Measurements from ENCODE around the gene ATAD2B.

DNA sequence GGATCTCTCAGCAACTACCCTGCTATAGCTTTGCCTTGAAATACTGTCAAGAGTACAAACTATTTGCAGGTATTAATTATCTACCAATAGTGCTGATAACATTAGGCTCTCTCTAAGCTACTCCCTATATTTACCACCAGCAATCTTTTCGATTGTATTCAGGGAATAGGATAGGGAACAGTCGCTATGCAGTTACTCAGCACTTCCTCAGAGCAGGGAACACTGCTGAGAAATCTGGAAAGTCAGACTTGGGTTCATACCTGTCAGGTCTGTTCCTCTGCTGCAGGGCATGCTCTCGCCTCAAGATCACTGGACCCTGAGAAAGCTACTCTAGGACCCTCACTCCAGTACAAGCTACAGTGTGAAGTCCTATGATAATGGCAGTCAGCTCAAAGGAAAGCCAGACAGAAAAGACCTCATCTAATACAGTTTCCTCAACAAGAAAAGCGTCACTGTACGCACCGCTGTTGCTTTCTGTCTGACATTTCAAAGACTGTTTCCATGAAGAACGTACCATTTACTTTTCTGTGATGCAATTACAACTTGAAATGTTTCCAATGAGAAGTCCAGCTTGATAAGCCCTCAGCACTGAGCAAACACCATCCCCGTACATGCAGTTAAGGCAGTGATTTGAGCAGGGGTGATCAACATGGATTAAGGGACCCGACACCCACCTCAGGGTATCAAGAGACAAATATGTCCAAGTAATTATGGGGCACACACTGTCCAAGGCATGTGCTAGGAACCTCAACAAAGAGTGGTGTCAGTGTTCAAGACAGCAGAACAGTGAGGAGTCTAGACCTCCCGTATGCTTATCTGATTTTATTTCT is 22.8 kb downstream of the GDF7 start:
- RAMPAGE, long total RNA: no peak
- RRBS, 2 experiments: no CpG with 5 or more reads among the region's 10 CpGs
CAGE:
- cytosol, long polyA minus RNA: no peak
- cytosol, long polyA plus RNA: no peak
- long polyA plus RNA: no peak
- nucleolus, long total RNA: no peak
- nucleus, long polyA plus RNA: no peak
- nucleus, long total RNA: no peak

GRCh38 chr2:20992234-20992629 is 51.6 kb downstream of the APOB start:
- RAMPAGE, long total RNA: no peak
- RRBS, 2 experiments: no CpG with 5 or more reads among the region's 4 CpGs
CAGE:
- cytosol, long polyA minus RNA: no peak
- cytosol, long polyA plus RNA: no peak
- long polyA plus RNA: no peak
- nucleolus, long total RNA: no peak
- nucleus, long polyA plus RNA: no peak
- nucleus, long total RNA: no peak

- RAMPAGE, long total RNA: no peak
- RRBS, 2 experiments: no CpG with 5 or more reads among the region's 9 CpGs
CAGE:
- cytosol, long polyA minus RNA: no peak
- cytosol, long polyA plus RNA: no peak
- long polyA plus RNA: no peak
- nucleolus, long total RNA: no peak
- nucleus, long polyA plus RNA: no peak
- nucleus, long total RNA: no peak
Observed at GRCh38 chr2:21070325-21071347, 26.8 kb upstream of the APOB start.

- RAMPAGE, long total RNA: no peak
- RRBS, 2 experiments: no CpG with 5 or more reads among the region's 4 CpGs
CAGE:
- cytosol, long polyA minus RNA: no peak
- cytosol, long polyA plus RNA: no peak
- long polyA plus RNA: no peak
- nucleolus, long total RNA: no peak
- nucleus, long polyA plus RNA: no peak
- nucleus, long total RNA: no peak
Observed at GRCh38 chr2:21423040-21423291, 299.2 kb downstream of the TDRD15 start.

DNA sequence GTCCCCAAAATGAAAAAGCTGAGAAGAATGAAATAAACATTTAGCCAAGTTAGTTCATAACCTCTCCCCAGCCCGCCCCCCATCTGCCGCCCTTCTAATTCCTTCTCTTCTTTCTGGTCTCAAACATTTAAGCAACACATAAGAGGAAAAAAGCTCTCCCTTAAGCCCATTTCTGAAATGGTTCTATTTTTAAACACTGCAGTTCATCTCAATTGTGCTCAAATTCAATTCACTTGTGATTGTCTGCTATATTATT is 479.9 kb downstream of the TDRD15 start:
- RAMPAGE, long total RNA: no peak
- RRBS, 2 experiments: no CpG with 5 or more reads among the region's 2 CpGs
CAGE:
- cytosol, long polyA minus RNA: no peak
- cytosol, long polyA plus RNA: no peak
- long polyA plus RNA: no peak
- nucleolus, long total RNA: no peak
- nucleus, long polyA plus RNA: no peak
- nucleus, long total RNA: no peak

- RAMPAGE, long total RNA: no peak
- RRBS, 2 experiments: 2 to 3% methylated on average over 7 of the region's 23 CpGs
CAGE:
- cytosol, long polyA minus RNA: no peak
- cytosol, long polyA plus RNA: no peak
- long polyA plus RNA: no peak
- nucleolus, long total RNA: no peak
- nucleus, long polyA plus RNA: no peak
- nucleus, long total RNA: no peak
Observed at GRCh38 chr2:23351495-23351881, 33.5 kb upstream of the KLHL29 start.

DNA sequence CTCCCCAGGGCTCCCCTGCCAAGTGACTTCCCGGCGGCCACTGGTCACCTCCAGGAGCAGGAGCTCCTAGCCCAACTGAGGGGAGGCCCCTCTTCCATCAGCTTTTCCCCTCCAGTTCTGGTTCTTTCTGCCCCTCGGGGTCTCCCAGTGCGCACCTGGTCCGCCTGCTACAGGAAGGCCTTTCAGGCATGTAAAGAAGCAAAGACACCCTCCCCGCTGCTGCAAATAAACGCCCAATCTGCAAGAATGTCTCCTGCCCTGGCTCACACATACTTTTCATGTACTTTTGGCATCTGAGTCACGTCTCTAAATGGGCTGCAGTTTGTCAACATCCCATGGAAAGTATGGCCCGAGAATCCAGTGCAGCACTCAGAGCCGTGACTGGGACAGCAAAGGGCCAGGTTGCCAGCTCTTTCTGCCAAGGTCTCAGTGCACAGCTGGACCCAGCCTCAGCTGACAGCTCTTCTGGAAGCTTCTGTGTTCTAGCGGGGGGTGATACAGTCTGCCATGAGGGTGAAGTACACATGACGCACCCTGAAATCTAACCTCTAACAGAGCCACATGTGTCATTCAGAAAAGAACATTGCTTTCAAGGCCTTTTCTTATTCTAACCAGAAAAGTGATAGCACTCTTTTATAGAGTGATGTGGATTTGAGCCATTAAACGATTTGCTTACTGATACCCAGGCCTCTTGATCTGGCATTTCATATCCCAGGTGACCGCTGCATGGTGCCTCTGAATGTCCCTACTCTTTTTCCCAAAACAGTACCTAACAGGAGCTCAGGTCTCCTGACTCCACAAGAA is 41.6 kb downstream of the KLHL29 start:
- RAMPAGE, long total RNA: no peak
- RRBS, 2 experiments: no CpG with 5 or more reads among the region's 14 CpGs
CAGE:
- cytosol, long polyA minus RNA: no peak
- cytosol, long polyA plus RNA: no peak
- long polyA plus RNA: no peak
- nucleolus, long total RNA: no peak
- nucleus, long polyA plus RNA: no peak
- nucleus, long total RNA: no peak

- RAMPAGE, long total RNA: no peak
- RRBS, 2 experiments: no CpG with 5 or more reads among the region's 3 CpGs
CAGE:
- cytosol, long polyA minus RNA: no peak
- cytosol, long polyA plus RNA: no peak
- long polyA plus RNA: no peak
- nucleolus, long total RNA: no peak
- nucleus, long polyA plus RNA: no peak
- nucleus, long total RNA: no peak
Observed at GRCh38 chr2:23452974-23453218, 67.9 kb downstream of the KLHL29 start.

DNA sequence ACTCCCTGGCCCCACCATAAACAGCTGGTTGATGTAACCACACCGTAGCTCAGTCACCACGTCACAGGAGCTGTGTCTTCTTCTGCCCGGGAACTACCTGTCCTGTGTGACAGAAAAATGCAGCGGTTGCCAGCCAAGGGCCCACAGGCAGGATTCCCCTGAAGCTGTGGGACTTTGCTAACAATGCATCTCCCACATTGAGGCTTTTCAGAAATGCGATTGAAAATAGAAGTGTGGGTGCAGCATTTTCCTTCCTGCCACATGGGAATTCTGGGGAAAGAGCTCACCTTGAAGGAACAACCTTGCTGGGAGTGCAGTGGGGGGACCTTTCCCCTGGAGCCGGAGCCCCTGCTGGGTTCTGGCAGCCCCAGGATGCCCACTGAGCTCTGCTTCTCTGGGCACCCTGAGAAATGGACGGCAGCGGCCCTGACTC is 68.3 kb downstream of the KLHL29 start:
- RAMPAGE, long total RNA: no peak
- RRBS, 2 experiments: 76 to 83% methylated on average over 3 of the region's 8 CpGs
CAGE:
- cytosol, long polyA minus RNA: no peak
- cytosol, long polyA plus RNA: no peak
- long polyA plus RNA: no peak
- nucleolus, long total RNA: no peak
- nucleus, long polyA plus RNA: no peak
- nucleus, long total RNA: no peak

DNA sequence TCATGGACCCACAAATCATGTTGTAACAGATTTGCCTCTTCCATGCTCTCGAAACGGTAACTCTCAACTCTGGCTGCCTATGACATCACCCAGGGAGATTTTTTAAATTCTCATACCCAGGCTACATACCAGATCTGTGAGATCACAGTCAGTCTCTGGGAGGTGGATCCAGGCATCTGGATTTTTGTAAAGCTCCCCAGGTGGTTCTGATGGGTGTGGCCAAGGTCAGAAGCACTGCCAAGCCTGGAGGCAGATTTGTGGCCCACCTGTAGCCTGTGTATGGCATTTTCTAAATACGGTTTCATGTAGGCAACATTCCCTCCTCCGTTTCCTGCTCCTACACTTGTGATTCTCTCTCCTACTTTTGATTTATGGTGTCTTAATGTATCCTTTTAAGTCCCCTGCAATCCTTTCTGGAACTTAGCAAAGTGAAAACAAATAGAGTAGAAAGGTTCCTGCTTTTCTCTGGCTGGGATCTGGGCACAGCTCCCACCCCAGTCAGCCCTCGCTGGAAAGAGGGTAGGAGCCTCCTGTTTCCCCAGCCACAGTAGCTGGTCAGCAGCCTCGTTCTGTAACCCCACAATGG is 96.1 kb downstream of the KLHL29 start:
- RAMPAGE, long total RNA: no peak
- RRBS, 2 experiments: no CpG with 5 or more reads among the region's 6 CpGs
CAGE:
- cytosol, long polyA minus RNA: no peak
- cytosol, long polyA plus RNA: no peak
- long polyA plus RNA: no peak
- nucleolus, long total RNA: no peak
- nucleus, long polyA plus RNA: no peak
- nucleus, long total RNA: no peak

DNA sequence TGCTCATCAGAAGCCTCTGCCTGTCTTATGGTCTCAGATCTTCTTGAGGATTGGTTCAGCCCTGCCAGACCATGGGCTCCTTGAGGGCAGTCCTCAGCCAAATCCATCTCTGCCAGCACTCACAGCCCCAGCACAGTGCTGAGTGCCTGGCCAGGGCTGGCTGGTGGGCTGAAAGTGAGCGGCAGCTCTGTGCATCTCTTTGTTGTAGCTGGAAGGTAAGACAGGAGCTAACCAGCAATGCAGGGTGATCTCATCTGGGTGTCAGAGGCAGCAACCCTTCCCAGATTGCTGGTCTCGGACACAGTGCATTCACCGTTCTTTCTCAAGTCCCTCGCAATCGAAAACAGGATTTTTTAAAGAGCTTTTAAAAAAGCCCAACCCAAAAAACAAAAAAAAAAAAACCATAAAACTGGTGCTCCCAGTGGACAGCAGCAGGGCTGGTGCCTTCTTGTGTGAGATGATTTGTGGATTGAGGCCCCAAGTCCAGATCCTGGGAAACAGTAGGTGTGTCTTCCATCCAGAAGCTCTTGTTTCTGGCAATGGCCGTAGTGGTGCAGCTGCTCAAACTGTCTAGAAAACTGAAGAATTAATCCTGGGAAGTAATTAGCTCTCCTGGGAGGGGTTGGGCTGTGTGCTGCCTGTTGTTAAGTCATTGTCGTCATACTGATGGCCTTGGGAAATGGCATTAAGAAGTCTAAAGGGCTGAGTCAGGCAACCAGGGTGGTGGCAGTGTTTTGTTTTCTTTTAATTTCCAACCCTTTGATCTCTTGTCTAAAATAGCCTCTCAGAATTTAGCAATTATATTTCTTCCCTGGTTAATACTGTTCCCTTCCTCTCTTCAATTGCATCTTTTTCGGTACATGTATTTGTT is 156.6 kb downstream of the KLHL29 start:
- RAMPAGE, long total RNA: no peak
- RRBS, 2 experiments: no CpG with 5 or more reads among the region's 8 CpGs
CAGE:
- cytosol, long polyA minus RNA: no peak
- cytosol, long polyA plus RNA: no peak
- long polyA plus RNA: no peak
- nucleolus, long total RNA: no peak
- nucleus, long polyA plus RNA: no peak
- nucleus, long total RNA: no peak

- RAMPAGE, long total RNA: no peak
- RRBS, 2 experiments: no CpG with 5 or more reads among the region's 15 CpGs
CAGE:
- cytosol, long polyA minus RNA: no peak
- cytosol, long polyA plus RNA: no peak
- long polyA plus RNA: no peak
- nucleolus, long total RNA: no peak
- nucleus, long polyA plus RNA: no peak
- nucleus, long total RNA: no peak
Observed at GRCh38 chr2:23563369-23563930, 178.5 kb downstream of the KLHL29 start.

DNA sequence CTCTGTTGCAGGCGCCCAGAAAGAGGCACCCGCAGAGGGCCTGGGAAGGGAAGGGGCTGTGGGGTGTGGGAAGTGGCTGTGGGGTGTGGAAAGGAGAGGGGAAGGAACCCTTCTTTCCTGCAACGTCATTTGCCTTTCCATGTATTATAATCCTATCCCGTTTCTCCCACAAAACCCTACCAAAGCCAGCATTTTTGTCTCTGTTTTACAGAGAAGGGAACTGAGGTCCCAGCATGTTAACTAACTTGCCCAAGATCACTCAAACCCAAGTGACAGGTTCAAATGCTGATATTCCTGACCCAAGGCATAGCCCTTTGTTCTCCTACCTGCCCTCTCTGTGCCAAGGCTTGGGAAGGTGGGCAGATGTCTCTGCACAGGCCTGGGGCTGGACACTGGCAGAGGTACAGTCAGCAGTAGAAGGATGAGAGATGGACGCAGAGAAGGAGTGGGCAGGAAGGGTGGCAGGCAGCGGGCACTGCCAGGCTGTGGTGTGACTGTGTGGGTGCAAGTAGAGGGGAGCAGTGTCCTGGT is 210.2 kb downstream of the KLHL29 start:
- RAMPAGE, long total RNA: no peak
- RRBS, 2 experiments: no CpG with 5 or more reads among the region's 6 CpGs
CAGE:
- cytosol, long polyA minus RNA: no peak
- cytosol, long polyA plus RNA: no peak
- long polyA plus RNA: no peak
- nucleolus, long total RNA: no peak
- nucleus, long polyA plus RNA: no peak
- nucleus, long total RNA: no peak

- RAMPAGE, long total RNA: no peak
- RRBS, 2 experiments: no CpG with 5 or more reads among the region's 5 CpGs
CAGE:
- cytosol, long polyA minus RNA: no peak
- cytosol, long polyA plus RNA: no peak
- long polyA plus RNA: no peak
- nucleolus, long total RNA: no peak
- nucleus, long polyA plus RNA: no peak
- nucleus, long total RNA: no peak
Observed at GRCh38 chr2:23900929-23901396, 26.0 kb downstream of the ATAD2B start.

DNA sequence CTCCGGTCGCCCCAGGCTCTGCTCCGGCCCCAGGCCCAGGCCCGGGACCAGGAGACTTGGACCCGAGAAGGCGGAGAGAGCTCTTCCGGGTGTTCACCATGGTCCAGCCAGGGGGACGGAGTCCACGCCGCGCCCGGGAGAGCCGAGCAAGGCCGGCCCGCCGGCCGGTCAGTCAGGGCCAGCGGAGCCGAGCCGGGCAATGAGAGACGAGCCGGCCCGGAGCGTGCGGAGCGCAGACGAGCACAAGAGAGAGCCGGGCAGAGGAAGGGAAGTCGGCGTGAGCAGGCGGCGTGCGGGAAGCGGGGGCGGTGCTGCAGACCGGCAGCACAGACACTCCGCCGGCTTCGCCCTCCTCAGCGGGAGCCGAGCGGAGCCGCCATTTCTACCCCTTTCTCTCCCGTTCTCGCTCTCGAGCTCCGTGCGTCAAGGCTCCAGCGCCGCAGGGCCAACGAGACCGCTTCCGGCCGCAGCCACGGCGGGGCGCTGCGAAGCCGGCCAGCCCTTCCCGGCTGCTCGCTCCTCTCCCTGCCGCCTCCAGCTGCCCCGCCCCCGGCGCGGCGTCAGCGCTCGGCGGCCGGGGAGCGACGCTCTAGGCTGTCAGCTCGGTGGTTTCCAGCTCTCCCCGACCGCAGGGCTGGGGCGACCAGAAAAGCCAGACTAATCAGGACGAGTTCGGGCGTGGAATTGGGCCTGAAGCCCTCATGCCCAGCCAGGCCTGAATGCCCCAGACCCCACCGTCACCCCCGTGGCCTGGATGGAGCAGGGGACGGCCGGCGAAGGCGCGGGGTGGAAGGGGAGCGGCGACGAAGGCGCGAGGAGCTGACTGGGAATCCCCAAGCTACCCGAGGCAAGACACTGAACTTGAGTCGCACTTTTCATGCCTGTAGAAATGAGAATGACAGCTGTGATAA is at the start of gene ATAD2B:
Gene ATAD2B, minus strand, starts transcription at position 453 of the 911 bp plus-strand sequence.
- RAMPAGE, long total RNA: start-site peak on the minus strand centred at position 264 of the sequence, 53 bp wide, 31 and 32 reads in 2 replicates; start-site peak on the minus strand centred at position 405 of the sequence, 42 bp wide, 64 and 92 reads in 2 replicates; start-site peak on the plus strand centred at position 616 of the sequence, 107 bp wide, 60 and 47 reads in 2 replicates
- RRBS, 2 experiments: 1% methylated on average over 29 to 36 of the region's 94 CpGs
CAGE:
- cytosol, long polyA minus RNA: start-site peak on the minus strand centred at position 388 of the sequence, 7 bp wide, 39 reads; start-site peak on the plus strand centred at position 651 of the sequence, 10 bp wide, 53 reads
- cytosol, long polyA plus RNA: no peak
- long polyA plus RNA: start-site peak on the minus strand centred at position 383 of the sequence, 316 bp wide, 258 and 191 reads in 2 replicates; start-site peak on the plus strand centred at position 628 of the sequence, 136 bp wide, 29 and 28 reads in 2 replicates
- nucleolus, long total RNA: no peak
- nucleus, long polyA plus RNA: start-site peak on the minus strand centred at position 252 of the sequence, 16 bp wide, 85 and 115 reads in 2 replicates; start-site peak on the minus strand centred at position 465 of the sequence, 144 bp wide, 792 and 901 reads in 2 replicates
- nucleus, long total RNA: no peak

DNA sequence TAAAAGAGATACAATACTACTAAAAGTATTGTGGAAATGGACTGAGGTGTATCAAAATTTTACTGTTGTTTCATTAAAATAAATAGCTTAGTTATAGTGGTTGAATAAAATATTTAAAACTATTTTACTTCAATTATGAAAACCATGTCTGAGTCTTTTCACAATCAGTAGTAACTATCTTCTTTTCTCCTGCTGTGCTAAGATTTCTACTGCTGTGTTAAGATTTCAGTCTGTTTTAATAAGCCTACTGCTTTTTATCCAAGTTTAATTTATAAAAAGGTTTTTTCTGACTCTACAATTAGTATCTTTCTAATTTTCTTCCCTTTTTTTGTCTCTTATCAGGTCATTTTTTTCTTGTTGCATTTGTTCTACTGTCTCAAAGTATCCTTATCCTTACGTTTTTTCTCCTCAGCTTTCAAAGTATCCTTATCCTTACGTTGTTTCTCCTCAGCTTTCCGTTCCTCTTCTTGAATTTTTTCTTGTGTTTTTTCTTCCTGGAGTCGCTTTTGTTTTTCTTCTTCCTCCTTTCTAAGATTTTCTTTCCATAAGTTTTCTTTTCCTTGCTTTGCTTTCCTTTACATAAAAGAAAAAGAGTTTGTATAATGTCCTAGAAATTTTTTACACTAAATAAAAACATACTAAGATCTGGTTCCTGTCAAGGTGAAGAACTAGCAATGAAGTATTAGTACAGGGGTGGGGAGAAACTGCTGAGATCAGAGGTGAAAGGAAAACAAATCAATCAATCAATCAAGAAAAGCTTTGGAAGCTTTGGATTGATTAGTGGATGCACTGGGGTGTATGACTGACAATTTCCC is 88.8 kb downstream of the ITSN2 start:
- RAMPAGE, long total RNA: no peak
- RRBS, 2 experiments: no CpG with 5 or more reads among the region's 4 CpGs
CAGE:
- cytosol, long polyA minus RNA: start-site peak on the minus strand centred at position 487 of the sequence, 65 bp wide, 19 reads
- cytosol, long polyA plus RNA: start-site peak on the minus strand centred at position 618 of the sequence, 427 bp wide, 17 and 7 reads in 2 replicates
- long polyA plus RNA: no peak
- nucleolus, long total RNA: no peak
- nucleus, long polyA plus RNA: no peak
- nucleus, long total RNA: no peak

GRCh38 chr2:24276378-24276992 is 83.9 kb downstream of the ITSN2 start:
- RAMPAGE, long total RNA: no peak
- RRBS, 2 experiments: no CpG with 5 or more reads among the region's 4 CpGs
CAGE:
- cytosol, long polyA minus RNA: no peak
- cytosol, long polyA plus RNA: no peak
- long polyA plus RNA: no peak
- nucleolus, long total RNA: no peak
- nucleus, long polyA plus RNA: no peak
- nucleus, long total RNA: no peak

GRCh38 chr2:24299794-24300289 is 60.5 kb downstream of the ITSN2 start:
- RAMPAGE, long total RNA: no peak
- RRBS, 2 experiments: no CpG with 5 or more reads among the region's 10 CpGs
CAGE:
- cytosol, long polyA minus RNA: no peak
- cytosol, long polyA plus RNA: no peak
- long polyA plus RNA: start-site peak on the minus strand at chr2:24299950-24300158, 209 and 262 reads in 2 replicates
- nucleolus, long total RNA: no peak
- nucleus, long polyA plus RNA: no peak
- nucleus, long total RNA: no peak

DNA sequence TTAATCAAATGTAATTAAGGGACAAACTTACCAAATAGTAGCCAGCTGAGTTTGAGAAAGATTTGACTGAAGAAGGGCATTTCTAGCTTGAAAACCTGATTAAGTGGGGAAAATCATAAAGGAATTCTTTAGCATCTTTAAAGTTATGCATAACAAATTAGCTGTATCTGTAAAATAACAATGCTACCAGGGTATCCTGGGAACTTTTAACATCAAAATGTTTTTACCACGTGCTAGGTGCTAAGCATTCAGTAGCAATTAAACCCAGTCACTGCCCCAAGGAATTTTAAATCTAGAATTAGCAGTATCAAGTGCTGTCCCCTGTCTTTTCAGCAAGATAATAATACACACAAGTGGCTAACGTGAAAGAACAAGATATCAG is 56.6 kb downstream of the ITSN2 start:
- RAMPAGE, long total RNA: no peak
- RRBS, 2 experiments: no CpG with 5 or more reads among the region's 2 CpGs
CAGE:
- cytosol, long polyA minus RNA: no peak
- cytosol, long polyA plus RNA: no peak
- long polyA plus RNA: no peak
- nucleolus, long total RNA: no peak
- nucleus, long polyA plus RNA: no peak
- nucleus, long total RNA: no peak

DNA sequence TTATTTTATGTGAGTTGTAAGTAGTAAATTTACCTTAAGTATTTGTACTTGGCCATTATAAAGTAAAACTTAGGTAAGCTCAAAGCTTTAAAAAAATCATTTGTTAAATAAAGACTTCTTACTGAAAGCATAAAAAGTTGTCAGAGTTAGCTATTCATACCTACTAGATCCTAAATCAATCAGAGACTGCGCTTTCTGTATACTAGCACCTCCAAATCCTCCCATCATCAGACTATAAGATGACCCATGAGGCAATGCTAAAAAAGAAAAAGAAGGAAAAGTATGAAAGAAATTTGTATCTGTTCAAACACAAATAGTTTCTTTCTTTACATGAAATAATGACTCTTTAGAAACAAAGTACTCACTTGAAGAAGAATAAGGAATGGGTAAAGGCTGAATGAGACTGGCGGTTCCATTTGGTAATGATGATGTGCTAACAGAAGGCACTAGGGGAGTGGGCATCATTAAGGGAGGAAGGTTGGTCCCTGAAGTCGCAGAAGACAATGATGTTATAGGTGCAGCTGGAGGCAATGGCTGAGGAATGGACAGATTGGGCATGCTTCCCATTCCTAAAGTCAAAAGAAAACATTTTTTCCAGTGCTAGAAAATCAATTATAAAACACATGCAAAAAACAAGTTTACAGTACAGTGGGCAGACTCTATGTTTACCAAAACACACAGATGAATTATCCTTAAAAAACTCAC is 50.1 kb downstream of the ITSN2 start:
- RAMPAGE, long total RNA: no peak
- RRBS, 2 experiments: no CpG with 5 or more reads among the region's 3 CpGs
CAGE:
- cytosol, long polyA minus RNA: no peak
- cytosol, long polyA plus RNA: no peak
- long polyA plus RNA: no peak
- nucleolus, long total RNA: no peak
- nucleus, long polyA plus RNA: no peak
- nucleus, long total RNA: no peak